Left lung (tissue), 1 donor: Measurements from ENCODE around the gene ZNF423.

- PRO-cap: no peak
These were observed 217.7 kb downstream of the ZNF423 start for GRCh38 chr16:49638022-49638769.

GRCh38 chr16:49700286-49700443, 155.7 kb downstream of the ZNF423 start:
- PRO-cap: no peak

DNA sequence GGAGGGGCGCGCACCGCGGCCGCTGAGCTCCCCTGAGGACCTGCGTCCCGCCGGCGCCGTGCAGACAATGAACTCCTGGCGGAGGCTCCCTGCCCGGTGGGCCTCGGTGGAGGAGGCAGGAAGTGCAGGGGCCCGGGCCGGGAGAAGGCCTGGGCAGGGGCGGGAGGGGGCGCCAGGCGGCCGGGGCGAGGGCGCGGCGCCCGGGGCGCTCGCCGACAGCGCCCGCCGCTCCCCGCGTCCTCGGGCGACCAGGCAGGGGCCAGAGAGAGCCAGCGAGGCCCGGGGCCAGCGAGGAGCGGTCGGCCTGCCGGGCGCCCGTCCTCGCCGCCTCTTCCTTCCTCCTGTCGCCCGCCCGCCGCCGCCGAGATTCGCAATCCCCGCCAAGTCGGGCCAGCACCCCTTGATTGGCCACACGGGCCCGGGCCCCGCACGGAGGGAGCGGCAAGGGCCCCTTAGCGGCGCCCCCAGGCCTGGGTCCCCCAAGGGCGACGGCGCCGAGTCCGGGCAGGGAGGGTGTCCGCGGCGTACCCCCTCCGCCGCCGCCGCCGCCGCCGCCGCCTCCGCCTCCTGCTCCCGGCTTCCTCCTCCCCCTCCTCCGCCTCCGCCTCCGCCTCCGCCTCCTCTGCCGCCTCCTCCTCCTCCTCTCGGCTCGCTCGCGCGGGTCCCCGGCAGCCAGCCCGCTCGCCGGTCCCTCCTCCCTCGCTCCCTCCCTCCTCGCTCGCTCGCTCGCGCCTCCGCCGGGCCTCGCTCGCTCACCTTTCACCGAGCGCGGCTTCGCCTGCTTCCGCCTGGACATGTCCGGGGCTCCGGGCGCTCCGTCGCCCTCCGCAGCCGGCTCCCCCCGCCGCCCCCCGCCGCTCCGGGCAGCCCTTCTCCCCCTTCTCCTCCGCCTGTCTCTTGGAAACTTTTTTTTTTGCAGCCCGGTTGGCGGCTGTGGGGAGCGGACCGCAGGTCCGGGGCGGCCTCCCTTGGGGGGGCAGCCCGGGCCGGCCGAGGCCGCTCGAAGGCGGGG, 627 bp downstream of the ZNF423 start:
- PRO-cap: bidirectional peak, plus-strand start at position 127 of the sequence, minus-strand start at position 66 of the sequence; bidirectional peak, plus-strand start at position 765 of the sequence, minus-strand start at position 559 of the sequence

GRCh38 chr16:49855991-49856443, at the start of gene ZNF423:
Gene ZNF423, minus strand, starts transcription at chr16:49856112.
- PRO-cap: bidirectional peak, plus-strand start at chr16:49856279, minus-strand start at chr16:49856046

GRCh38 chr16:50066581-50066910, 776 bp downstream of the HEATR3 start:
- PRO-cap: no peak

- PRO-cap: no peak
These were observed 1.6 kb downstream of the HEATR3 start for GRCh38 chr16:50067370-50067720.

- PRO-cap: no peak
These were observed 39.6 kb downstream of the HEATR3 start for GRCh38 chr16:50105359-50105836.

- PRO-cap: no peak
These were observed 35.2 kb upstream of the ADCY7 start for GRCh38 chr16:50230953-50231787.

DNA sequence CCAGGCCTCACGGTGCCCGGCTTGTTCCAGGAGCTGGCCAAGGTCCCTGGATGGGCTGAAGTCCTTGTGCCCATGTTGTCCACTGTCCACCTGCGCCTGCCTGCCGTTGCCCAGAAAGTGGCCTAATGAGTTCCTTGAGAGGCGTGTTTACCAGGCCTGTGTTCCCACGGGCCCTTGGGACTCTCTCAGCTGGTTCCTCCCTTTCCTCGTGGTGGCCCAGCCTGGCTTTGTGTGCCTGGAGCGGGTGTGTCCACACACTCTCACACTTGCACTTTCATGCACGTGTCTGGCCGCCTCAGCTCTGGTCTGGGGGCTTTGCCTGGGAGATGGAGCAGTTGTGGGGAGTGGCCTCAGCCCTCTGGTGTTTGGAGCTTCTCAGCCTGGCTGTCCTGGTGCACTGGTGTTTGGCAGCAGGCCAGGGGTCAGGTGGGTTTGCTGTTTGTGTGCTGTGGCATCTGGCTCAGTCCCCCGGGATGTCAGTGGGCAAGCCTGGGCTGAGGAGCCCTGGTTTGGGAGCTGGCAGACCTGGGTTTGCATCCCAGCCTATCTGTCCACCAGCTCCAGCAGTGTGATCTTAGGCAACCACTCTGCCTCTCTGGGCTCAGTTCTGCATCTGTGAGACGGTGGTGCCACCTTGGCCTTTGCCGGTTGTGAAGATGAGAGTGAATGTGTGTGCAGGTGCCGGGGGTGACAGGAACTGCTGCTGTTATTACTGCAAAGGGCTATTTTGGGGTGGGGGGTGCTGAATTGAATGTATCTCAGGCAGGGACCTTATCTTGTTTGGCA, 18.1 kb downstream of the ADCY7 start:
- PRO-cap: no peak

- PRO-cap: no peak
These were observed 35.1 kb downstream of the ADCY7 start for GRCh38 chr16:50301144-50302144.

- PRO-cap: unidirectional peak, minus-strand start at chr16:50695729
These were observed 2.3 kb downstream of the NOD2 start for GRCh38 chr16:50695407-50696444.

- PRO-cap: bidirectional peak, plus-strand start at chr16:50742156, minus-strand start at chr16:50741843
These were observed 493 bp upstream of the CYLD start for GRCh38 chr16:50741200-50741986.

GRCh38 chr16:50749550-50750177, 7.8 kb downstream of the CYLD start:
- PRO-cap: no peak

DNA sequence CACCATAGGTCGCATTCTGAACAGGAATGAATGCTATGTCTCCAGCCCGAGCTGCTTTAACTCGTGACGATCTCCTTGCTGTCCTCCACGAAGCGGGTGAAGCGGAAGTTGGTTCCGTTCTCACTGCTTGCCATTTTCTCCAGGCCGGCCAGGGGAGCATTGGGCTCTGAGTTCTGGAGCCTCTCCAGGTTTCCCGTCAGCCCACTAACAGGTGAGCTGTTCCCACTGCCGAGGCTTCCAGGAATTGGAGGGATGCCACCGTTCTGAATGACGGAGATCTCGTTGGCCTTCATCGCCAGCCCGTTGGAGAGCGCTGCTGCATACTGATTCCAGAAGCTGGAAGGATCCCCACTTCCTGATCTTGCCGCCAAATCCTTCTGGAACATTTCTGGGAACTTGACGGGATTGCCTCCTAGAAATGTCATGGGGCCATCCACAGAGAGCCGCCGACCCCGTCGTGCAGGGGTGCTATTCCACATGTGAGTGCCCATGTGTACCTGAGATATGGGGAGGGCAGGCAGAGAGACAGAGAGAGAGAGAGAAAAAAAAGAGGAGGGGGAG, 13.9 kb downstream of the SALL1 start:
- PRO-cap: no peak

DNA sequence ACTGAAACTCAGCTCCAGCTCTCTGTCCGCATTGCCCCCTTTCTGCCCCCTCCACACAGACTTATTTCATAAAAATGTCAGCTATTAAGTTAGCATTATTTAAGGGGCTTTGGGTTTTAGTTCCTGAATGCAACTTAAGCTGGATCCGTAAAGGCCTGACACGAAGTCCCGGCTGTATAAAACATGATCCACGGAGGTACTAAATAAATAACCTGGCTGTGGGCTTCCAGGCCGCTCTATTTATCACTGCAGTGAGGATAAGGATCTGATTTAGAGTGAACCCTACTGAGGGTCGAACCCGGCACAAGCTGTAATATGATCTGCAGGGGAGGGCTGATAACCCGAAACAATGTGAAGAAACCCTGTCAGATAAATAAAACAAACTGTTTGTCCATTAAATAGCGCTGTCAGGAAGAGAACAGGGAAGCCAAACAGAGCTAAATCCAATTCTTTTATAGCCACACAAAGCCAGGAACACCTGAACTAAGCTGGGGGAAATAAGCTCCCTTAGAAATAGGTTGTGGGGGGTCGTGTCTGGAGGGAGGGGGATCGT, 375.5 kb upstream of the SALL1 start:
- PRO-cap: no peak

- PRO-cap: no peak
These were observed 495.3 kb upstream of the SALL1 start for GRCh38 chr16:51646305-51646811.

DNA sequence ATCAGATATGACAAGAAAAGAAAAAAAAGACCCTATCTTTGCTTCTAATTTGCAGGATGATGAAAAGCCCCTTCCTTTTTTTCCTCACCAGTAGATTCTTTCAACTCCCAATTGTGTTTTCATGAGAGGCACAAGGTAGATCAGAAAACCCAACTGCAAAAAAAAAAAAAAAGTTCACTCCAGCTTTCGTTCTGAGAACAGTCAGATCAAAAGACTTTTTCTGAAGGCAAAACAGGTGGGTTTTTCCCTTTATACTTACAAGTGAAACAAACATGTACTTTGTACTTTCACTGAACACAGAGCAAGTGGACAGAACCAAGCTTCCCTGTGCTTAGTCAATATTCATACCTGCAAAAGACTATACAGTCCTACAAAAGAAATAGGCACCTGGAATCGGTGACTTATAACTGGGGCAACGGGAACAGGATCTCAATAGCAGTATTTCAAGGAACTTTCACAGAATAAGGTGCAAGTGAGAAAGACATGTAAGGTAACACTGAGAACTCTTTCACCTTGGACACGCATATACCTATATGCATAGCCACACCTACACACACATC, 54.1 kb downstream of the TOX3 start:
- PRO-cap: no peak

DNA sequence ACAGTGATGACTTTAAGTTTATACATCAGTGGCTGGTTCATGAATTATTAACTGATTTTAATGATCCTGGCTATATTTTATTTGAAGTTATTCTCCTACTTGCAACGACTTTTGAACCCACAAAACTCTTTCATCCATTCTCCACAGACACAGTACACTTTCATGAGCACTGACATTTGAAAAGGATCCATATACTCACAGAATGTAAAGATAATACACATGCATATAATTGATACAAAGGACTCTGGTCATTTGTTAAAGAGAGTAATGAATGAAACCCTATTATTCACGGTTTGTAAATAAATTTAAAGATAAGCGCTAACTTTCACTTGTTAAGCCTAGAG, 3.3 kb downstream of the TOX3 start:
- PRO-cap: no peak

- PRO-cap: no peak
These were observed 2.5 kb downstream of the TOX3 start for GRCh38 chr16:52544468-52544793.

GRCh38 chr16:52545601-52546596, 1.0 kb downstream of the TOX3 start:
- PRO-cap: no peak